Duodenum (tissue), 1 donor: ENCODE results near the genes CENPK, SHLD3 and ERBIN.

GRCh38 chr5:64800022-64800576 is 31.4 kb downstream of the CWC27 start:
- PRO-cap, result no peak

GRCh38 chr5:65482222-65483541 is 962 bp upstream of the ADAMTS6 start:
- PRO-cap, result no peak

DNA sequence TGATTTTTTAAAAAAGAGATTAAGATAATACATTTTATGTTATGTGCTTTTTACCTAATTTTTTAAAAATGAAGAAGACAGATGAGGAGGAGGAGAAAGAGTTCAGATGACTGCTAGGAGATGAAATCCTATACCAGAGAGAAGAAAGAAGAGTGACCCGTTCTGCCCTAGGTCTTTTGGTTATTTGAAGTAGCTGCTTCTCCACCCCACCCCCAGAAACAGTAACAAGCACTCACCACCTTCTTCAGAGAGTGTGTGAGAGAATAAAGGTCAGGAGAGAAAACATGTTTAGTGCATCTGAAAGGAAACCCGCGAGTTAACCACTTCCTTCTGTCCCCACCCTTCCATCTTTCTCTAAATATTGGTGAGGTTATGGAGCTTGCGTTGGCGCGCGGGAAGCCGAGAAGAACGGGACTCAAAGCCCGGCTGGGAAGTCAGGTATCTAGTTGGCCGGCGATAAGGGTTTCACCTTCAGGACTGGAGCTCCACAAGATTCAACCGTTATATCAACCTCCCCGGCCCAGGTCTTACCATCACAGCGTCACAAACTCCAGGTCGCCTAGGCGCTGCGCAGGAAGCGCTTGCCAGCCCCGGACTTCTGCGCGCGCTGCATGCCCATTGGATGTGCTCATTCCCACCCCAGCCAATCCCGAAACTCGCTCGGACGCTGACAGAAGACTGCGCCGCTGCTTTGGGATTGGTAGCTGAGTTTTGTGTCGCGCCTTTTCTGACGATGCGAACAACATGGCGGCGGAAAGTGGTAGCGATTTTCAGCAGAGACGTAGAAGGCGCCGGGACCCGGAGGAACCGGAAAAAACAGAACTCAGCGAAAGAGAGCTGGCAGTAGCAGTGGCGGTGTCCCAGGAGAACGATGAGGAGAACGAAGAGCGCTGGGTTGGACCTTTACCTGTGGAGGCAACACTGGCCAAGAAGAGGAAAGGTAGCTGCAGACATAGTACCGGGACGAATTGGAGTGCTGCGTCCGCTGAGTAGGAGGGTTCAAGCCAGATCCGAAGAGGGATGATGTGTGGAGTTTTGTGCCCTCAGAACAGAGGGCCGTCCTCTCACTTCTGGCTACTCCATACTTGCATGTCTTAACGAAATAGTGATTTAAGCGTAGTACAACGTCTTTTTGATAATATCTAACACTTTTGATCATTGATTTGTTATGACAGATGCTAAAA is at the start of gene CENPK:
Gene CENPK, minus strand, starts transcription at position 602 of the 1,184 bp plus-strand sequence.
- PRO-cap, result bidirectional peak, plus-strand start at position 730 of the sequence, minus-strand start at position 600 of the sequence

DNA sequence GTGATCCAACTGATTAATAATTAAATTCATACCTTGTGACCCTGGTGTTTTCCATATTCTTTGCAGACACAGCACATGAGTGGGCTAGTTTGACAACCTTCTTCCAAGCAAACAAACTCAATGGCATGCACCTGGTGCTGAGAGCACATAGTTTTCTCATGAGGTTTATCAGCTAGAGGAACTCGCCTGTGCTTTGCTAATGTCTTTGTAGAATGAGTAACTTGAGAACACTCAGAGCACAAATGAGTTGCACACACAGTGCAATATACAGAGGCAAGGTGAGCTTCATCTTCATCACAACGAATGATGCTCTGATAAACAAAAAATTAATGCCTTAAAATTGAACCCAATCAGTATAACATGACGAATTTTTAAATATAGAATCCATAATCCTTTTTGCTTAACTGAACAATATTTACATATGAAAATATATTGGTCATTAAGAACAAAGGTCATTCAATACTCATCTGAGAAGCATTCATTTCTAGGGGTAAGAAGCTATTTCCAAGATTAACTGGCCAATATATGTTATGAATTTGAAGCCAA is 12.5 kb downstream of the TRIM23 start:
- PRO-cap, result no peak

DNA sequence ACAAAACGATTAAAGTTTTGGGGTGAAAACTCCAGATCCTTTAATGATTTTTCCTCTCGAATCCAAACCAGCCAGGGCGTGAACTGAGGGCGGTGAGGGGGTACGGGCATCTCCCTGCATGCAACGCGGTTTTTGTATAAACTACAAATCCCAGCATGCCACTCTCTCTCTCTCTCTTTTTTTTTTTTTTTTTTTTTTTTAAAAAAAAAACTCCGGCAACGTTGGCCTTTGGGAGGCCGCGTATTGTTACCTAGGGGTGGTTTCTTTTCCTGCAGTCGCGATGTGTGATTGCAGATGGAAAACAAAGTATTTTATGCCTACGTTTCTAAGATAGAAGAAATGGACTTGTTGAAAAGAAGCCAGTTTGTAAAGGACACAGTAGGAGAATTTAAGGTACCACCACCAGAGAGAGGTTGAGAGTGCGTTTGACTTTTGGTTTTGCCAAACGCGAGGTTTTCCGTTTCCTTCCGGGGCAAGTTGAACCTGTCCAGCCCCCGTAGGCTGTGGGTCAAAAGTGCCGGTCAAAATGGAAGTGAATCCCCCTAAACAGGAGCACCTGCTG is at the start of gene SHLD3:
Gene SHLD3, plus strand, starts transcription at position 493 of the 562 bp plus-strand sequence.
- PRO-cap, result bidirectional peak, plus-strand start at position 274 of the sequence, minus-strand start at position 113 of the sequence; bidirectional peak, plus-strand start at position 514 of the sequence, minus-strand start at position 412 of the sequence

- PRO-cap, result bidirectional peak, plus-strand start at chr5:65926610, minus-strand start at chr5:65926439
Measured at GRCh38 chr5:65926316-65926937, at the start of gene ERBIN. TSS of gene ERBIN (plus strand) at chr5:65926575.

DNA sequence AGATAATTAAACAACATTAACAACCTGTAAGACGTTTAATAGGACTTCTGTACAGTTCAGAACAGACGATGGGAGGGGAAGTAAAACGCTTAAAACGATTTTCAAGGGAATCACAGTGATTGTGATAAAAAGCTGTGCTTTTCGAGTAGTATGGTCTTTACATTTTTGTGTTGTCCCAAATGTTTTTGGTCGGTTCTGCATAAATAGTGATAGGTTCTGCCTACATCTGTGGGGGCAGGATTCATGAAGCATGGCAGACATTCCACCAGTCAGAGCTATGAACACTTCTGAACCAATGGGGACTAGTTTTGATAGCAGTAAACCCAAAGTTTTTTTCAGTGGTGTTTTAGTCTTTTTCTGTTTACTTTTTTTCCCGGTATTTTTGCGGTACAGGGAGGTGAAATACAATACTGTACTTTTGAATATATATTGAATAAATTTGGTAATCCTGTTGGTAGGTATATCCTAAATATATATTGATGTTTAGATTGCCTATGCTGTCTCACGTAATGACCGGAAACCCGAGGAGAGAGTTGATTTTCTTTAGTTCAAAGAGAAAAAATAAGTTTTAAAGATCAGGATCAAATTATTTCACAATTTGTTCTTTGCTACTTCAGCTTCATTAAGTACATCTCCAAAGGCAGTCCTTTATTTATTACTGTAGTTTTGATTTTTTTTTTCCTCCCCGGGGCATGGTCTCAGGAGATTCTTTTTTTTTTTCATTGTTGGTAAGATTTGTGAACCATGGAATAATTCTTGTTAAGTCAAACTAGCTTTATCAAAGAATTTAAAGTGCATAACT is 1.4 kb downstream of the ERBIN start:
- PRO-cap, result no peak

DNA sequence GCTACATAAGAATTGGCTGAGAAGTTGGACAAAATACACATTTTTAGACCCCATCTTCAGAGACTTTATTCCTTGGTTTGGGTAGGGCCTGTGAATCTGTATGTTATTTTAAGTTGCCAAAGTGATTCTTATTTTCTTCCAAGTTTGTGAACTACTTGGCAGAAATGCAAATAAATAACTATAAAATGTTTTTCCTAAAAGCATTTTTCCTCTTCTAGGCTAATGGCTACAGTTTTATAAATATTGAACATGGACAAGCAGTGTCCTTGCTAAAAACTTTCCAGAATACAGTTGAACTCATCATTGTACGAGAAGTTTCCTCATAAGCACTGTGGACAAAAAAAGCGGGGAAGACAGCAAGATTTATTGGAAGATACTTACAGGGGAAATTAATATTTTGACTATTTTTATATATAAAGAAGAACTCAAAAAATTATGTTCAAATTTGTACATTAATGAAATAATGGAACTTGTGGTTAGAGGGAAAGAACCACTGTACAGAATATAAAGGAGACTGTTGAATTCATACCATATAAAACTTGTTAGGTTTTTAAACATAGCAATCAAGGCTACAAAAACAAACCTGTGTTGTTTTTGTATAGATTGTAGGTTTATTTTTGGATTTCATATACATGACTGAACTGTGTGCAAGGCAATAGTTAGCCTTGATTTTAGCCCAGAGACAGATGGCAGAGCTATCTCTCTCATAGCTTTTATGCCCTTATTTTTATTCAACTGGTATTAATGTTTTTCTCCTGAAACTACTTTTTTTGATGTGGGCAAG is 65.7 kb upstream of the SREK1 start:
- PRO-cap, result no peak

- PRO-cap, result no peak
Measured at GRCh38 chr5:66171200-66171869, 27.2 kb downstream of the SREK1 start.

DNA sequence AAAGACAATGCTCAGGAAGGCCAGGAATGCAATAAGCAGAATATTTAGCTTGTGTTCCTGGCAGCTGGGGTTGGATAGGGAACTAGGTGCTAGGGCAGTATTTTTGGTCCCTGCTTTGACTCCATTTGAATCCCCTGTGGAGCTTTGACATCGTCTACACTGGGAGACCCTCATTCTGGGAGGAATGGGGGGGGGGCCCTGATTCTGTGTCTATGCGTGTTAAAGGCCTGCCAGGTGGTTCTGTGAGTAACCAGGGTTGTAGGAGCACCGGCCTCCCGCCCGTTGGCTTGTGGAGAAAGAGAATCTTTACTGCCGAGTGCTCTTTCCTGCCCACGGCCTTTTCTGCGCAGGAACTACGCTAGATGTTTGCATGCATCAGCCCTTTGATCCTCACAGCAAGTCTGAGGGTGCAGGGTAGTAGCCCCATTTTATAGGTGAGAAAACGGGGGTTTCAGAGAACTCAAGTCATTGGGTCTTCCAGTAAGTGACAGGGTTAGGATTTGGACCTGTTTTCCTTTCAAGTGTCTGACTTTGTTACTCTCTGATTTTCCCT is 21.7 kb downstream of the MAST4 start:
- PRO-cap, result no peak

DNA sequence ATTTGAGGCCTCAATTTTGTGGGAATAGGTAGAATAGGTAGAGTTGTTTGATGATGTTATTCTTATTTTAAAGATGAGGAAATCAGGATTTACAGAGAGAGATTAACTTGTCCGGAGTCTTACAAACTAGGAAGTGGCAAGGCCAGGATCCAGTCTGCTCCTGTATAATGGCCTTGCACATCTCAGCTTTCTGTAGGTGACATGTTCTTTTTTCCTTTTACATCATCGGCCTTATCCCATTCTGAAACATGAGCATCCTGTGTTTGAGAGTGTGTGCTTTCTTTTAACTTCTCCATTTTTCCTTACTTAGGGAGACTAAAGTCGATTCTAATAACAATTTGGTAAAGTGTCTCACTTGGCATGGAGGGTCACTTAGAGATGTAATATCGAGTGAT is 214.6 kb downstream of the CD180 start:
- PRO-cap, result no peak

- PRO-cap, result no peak
Measured at GRCh38 chr5:67006203-67006944, 190.2 kb downstream of the CD180 start.

DNA sequence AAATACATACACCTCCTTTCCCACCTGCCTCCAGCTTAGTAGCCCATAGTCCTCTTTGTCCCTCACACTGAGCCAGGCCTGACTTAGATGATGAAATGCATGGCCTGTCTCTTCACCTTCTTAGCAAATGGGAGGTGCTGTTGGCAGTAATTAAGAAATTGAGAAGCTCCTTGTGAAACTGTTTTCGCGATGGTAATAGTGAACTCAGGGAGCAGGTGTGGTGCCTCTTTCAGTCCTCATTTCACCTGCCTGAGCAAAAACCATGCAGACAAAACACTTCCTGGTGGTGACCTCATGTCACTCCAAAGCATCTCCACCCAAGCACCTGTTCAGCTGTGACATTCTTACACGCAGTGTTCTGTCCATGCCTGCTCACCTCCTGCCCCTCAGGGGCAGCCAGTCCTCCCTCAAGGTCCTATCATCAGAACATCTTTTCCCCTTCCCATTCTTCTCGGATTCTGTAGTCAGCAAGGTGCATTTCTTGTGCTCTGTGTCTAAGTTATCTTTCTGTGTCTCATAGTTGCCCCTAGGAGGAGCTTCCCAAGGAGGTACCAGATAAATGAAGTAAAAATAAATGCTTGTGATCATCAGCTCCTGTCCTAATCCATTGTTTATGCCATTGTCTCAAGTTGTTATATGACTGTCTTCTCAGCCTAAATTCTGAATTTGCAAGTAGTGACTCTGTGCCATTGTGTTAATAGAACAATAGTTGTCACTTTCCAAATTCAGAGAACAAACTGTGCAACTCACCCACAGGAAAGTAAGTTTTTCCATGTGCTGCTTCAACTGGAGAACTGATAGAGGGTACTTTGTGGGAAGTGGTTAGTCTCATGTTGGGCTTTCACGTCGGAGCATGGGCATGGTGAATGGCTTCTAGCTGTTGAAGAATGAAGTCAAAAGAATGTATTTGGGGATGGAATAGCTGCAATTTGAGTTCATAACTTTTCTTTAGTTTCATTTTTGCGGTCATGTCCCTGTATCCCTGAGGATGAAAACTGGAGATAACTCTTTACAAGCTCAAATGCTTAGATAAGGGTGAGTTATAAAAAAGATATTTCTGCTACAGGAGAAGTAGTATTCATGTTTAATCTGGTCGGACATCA is 146.2 kb downstream of the CD180 start:
- PRO-cap, result unidirectional peak, minus-strand start at position 243 of the sequence

GRCh38 chr5:67221490-67222247 is 25.1 kb upstream of the CD180 start:
- PRO-cap, result no peak

DNA sequence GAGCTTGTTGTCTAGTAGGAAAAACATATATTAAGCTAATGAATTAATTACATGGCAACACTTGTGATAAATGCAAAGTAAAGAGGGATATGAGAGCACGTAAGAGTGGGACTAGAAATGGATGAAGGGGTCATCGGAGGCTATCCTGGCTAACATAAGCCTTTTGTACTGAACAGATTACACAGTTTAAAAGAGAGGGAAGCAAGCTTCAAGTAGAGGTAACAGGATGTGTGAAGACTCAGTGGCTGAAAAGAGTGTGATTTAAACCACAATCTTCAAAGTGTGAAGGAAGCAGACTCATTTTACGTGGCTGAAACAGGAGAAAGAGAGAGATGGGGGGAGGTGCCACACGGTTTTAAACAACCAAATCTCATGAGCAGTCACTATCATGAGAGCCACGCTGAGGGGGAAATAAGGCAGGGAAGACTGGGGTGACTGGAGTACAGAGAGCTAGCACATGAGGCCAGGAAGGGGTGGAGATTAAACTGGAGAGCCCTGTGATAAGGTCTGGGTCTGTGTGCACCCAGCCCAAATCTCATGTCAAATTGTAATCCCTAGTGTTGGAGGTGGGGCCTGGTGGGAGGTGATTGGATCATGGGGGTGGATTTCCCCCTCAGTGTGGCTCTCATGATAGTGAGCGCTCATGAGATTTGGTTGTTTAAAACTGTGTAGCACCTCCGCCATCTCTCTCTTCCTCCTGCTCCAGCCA is 318.4 kb upstream of the CD180 start:
- PRO-cap, result no peak

- PRO-cap, result no peak
Measured at GRCh38 chr5:67646083-67646511, 449.5 kb upstream of the CD180 start.

DNA sequence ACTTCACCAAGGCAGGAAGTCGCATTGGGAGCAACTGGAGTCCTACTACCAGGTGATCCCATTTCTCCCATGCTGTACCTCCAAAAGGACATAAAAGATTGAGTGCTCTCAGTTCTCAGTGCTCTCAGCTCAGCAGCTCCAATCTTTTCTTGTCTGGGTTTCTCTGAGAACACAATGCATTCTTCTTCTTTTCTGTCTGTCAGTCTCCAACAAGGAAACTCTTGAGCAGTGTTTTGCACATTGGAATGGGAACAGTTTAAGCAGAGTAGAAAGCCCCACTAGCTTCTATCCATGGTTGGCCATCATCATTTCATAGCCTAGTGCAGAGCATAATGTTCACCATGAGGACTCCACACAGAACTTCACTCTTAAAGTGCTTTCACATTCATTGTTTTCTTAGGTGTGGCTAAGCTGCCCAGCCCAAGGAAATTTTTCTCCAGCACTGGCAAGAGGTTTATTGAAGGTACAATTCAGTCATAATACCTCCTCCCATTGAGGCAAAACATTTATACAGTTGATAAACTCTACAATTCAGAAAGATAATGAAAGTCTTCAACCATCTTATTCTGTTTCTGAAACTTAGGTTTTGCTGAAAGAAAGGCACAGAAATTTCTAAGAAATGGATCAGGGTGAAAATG is 502.9 kb upstream of the CD180 start:
- PRO-cap, result no peak

DNA sequence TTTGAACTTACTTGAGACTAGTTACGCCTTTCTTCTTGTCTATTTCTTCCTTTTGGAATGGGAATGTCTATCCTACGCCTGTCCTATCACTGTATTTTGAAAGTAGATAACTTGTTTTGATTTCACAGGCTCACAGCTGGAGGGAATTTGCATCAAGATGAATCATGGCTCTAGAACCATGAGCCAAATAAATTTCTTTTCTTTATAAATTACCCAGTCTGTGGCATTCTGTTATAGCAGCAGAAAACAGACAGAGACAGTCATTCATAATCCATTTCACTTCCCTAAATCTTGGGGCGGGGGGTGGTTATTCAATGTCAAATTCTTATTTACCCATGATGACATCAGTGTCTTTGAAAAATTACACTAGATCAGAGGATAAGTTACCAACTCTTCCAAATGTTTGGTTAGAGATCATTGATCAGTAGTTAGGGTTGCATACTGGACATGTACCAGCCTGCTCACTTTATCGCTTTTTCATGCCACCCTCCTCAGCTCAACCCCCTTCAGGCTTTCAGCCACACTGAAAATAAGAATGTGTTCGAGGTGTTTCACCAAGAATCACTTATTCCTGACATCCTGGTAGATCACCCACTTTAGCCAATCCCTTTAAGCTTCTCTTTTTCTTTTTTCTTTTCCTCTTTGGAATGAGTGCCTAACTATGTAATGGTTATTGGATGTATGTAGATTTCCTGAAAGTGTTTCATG is 419.6 kb upstream of the PIK3R1 start:
- PRO-cap, result no peak

DNA sequence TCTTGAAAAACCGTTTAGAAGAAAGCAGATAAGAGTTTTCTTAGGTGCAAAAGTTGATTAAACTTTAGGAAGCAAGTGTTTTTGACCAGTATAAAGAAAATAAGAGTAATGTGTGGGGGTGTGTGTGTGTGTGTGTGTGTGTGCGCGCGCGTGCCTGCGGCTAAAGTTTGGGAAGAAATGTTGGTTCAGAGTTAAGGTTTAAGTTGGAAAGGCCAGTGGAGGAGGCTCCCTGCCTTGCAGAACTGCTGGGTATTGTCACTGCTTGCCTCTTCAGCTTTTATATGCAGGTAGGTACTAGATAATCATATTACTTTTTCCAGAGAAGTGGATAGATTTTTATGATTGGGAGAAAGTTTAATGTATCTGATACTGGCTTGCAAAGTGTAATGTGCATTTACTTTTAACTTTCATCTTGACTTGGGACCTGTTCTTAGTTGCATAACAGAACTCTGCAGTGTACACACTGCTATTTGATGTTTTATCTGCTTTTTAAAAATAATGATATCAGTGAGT is 2.0 kb downstream of the PIK3R1 start:
- PRO-cap, result no peak

GRCh38 chr5:68225861-68227083 is 10.7 kb downstream of the PIK3R1 start:
- PRO-cap, result unidirectional peak, minus-strand start at chr5:68225971; bidirectional peak, plus-strand start at chr5:68226150, minus-strand start at chr5:68225971